ENCODE measurements around a stretch of chr14.

DNA sequence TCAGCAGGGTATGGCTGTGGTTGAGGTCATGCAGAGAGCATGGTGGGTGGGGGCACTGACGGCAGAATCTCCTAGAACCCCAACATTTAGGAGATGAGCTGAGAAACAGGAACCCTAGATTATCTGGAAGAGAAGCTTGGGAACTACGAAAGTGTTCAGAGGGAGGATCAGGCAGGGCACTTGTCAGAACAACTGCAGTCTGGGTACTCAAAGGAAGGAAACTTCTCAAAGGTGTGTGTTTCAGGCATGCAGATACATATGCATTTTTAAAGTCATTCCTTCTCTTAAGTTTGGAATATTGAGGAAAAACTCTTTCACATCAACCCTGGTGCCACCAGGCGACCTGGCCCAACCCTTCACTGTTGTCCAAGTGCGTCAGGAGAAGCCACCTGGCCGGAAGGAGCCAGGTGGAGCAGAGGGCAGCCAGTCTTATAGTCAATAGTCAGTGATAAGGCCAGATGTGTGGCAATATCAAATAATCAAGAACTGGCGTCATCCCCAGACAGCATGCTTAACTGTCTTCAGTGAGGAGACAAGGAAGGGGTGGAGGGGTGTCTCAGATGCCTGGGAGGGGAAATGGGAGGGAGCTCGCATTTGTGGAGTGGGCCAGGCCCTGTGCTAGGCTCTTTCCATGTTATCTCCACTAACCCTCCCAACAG lies 49.2 kb upstream of the FOS start:
- PRO-cap: no peak
- RAMPAGE, long total RNA: no peak
- RRBS: no CpG with 5 or more reads among the region's 7 CpGs

GRCh38 chr14:75249394-75250406 lies 28.9 kb upstream of the FOS start:
- PRO-cap: no peak
- RAMPAGE, long total RNA: no peak
- RRBS: no CpG with 5 or more reads among the region's 11 CpGs

GRCh38 chr14:75435551-75436019 lies 7.8 kb downstream of the JDP2 start:
- PRO-cap: no peak
- RAMPAGE, long total RNA: no peak
- RRBS: no CpG with 5 or more reads among the region's 5 CpGs

GRCh38 chr14:75523767-75524313 lies 1.6 kb downstream of the BATF start:
- PRO-cap: no peak
- RAMPAGE, long total RNA: no peak
- RRBS: no CpG with 5 or more reads among the region's 4 CpGs

- PRO-cap: no peak
- RAMPAGE, long total RNA: no peak
- RRBS: no CpG with 5 or more reads among the region's 8 CpGs
These were observed 17.5 kb upstream of the FLVCR2 start for GRCh38 chr14:75560909-75561330.

DNA sequence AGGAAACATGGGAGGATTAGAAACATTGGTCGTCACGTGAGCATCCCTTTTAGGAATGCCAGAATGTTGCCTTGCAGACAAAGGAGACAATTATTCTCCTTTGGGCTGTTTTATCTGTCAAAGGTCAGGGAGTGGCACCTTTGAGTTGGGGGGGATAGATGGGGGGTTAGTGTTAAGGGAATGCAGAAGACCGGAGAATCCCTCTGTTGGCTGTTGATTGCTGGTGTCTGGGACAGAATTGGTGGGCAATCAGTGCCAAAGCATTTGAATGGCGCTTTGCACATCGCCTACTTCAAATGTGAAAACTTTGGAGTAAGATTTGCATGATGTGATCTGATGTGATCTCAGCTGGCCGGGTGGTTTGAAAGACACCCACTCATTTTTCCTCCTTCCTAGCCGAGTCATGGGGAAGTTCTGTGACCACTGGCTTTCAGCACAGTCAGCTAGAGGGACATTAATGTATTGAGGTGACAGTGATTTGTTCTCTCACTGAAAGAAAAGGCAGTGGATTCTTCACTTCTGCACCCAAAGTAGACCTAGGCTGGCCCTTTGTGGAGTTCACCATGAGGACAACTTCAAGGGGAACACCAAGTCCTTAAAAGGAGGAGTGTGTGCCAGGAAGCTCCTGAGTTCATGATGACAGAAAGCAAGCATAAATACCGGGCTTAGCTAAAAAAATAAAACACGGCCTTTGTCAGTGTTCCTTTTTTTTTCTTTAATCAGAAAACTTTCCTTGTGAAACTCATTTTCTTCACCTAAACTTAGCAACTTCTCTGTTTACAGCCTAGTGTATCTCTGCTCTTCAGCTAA lies 31.5 kb downstream of the FLVCR2 start:
- PRO-cap: no peak
- RAMPAGE, long total RNA: no peak
- RRBS: no CpG with 5 or more reads among the region's 9 CpGs

GRCh38 chr14:75634824-75635360 lies 25.8 kb downstream of the ERG28 start:
- PRO-cap: no peak
- RAMPAGE, long total RNA: no peak
- RRBS: no CpG with 5 or more reads among the region's 6 CpGs

GRCh38 chr14:75775302-75775828 lies 114.3 kb downstream of the TTLL5 start:
- PRO-cap: no peak
- RAMPAGE, long total RNA: no peak
- RRBS: no CpG with 5 or more reads among the region's 6 CpGs

- PRO-cap: no peak
- RAMPAGE, long total RNA: no peak
- RRBS: no CpG with 5 or more reads among the region's 3 CpGs
These were observed 40.9 kb downstream of the TGFB3 start for GRCh38 chr14:75941028-75941256.

DNA sequence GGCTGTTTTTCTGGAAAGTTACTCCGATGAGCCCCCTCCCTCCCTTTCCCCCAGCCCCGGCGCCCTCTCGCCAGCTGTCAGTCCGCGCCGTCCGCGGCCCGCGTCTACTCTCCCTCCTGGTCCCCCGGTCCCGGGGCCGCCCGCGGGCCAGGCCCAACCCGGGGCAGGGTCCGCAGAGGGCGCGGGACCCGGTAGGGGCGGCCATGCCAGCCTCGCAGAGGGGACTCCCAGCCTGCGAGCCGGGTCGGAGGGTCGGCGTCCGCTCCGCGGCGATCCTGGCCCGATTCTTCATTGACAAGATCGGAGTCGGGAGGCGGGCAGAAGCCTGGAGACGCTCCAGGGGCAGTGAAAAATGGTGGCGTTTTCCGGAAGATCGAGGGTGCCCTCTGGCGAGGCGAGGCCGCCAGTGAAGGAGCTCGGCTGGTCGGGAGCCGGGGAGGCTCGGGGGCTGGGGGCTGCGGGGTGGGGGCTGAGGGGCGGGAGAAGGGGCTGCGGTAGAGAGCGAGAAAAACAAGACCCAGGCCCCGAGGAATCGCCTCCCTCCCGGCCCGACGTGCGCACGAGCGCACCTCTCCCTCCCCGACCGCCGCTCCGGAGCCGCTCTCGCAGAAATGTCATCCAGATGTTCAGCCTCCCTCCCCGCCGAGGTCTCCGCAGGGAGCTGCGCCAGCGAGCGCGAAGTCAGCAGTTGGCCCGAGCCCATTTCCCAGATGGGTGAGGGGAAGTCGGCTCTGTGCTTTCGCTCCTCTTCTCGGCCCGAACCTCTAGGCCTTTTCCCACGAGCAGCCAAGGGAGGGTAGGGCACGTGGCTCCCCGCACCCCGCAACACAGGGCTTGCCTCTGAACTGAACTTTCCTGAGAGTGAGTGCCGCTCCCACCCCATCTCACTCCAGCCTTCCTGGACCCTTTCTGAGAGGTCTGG lies 690 bp upstream of the TGFB3 start:
- PRO-cap: bidirectional peak, plus-strand start at position 80 of the sequence, minus-strand start outside the sequence; unidirectional peak, minus-strand start at position 293 of the sequence; unidirectional peak, minus-strand start at position 596 of the sequence
- RAMPAGE, long total RNA: no peak
- RRBS: 1% methylated on average over 45 of the region's 82 CpGs

DNA sequence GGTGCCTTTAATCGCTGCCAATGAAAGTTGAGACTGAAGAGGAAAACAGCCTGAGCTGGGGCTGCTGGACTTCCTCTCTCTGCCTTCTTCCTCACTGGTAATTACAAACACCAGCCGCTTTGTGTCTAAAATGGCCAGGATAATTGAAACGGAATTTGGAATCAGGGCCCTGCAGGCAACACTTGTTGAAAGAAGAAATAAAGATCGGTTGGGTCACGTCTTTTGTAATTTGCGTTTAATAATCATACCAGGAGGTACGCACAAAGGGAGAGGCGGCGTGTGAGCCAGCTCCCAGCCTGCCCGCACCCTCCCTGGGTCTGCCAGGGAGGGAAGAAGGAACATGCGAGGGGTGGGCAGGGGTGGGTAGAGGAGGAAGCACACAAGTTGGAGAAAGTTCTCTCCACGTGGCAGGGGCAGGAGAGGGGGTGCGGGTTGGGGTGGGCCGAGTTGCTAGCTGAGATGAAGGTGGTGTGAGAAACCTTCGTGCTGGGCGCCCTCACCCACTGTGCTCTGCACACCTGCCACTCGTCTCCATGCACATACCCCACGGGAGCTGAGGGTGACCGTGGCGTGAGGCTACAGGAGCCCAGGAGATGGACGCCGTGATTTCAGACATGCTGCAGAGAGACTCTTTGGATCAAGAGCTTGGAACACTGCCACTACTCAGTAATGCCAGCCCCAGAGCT lies 51.2 kb upstream of the GPATCH2L start:
- PRO-cap: no peak
- RAMPAGE, long total RNA: no peak
- RRBS: no CpG with 5 or more reads among the region's 22 CpGs

DNA sequence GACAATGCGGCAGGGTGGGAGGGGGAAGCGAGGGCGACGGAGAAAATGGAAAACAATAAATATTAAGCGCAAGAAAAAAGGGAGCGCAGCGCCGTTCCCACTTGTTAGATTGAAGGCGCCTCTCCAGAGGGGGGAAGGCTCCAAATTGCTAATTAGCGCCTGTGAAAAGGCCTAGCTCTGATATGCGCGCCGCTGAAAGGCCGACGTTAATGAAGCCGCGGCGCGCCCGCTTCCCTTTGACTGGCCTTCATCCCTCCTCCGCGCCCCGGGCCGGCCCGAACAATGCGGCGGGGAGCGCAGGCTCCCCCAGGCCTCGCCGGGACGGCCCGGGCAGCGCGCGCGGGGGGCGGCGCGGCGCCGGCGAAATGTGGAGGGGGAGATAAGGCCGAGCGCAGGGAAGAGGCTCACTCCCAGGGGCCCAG lies 13.1 kb upstream of the GPATCH2L start:
- PRO-cap: no peak
- RAMPAGE, long total RNA: no peak
- RRBS: 4% methylated on average over 8 of the region's 44 CpGs

DNA sequence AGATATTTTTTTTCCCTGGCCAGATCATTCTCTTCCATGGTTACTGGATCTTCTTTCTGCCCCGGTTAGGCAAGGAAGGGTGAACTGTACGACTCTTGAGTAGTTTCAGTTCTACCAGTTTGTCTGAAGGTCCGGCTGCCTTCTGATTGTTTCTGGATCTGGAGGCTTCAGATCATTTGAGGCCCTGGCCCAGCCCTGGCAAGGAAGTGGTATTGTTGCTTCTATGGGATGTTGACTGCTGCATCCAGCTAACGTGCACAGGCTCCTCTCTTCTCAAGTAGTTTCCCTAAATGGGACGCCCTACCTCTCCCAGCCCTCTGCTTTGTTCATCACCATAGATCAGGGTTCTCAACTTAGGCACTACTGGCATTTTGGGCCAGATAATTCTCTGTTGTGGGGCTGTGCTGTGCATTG lies 12.2 kb downstream of the GPATCH2L start:
- PRO-cap: no peak
- RAMPAGE, long total RNA: no peak
- RRBS: no CpG with 5 or more reads among the region's 5 CpGs

DNA sequence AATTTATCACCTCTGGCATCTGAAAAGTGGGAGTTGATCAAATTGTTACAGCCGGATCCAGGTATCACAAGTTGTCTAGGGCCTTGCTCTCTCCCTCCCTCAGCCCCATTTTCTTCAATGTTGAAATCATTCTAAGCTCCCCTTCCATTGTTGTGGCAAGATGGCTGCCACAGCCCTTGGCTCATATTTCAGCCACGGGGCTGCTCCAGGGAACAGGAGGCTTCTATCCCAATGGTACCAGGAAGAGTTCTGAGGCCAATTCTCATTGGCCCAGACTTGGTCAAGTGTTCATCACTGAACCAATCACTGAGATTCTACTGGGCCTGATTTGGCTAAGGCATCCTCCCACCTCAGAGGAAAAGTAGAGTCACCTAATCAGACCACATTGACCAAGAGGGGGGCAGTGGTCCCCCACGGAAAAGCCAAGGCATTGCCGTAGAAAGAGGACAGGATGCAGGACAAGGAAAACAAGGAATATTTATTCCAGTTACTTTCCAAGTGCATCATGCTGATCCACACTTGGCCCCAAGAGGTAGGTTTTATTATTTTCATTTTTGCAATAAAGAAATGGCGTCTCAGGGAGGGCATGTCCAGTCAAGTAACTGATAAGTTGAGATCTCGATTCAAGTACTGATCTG lies 106.3 kb downstream of the GPATCH2L start:
- PRO-cap: no peak
- RAMPAGE, long total RNA: no peak
- RRBS: no CpG with 5 or more reads among the region's 6 CpGs

- PRO-cap: no peak
- RAMPAGE, long total RNA: no peak
- RRBS: 7% methylated on average over 7 of the region's 27 CpGs
These were observed 46.3 kb upstream of the ESRRB start for GRCh38 chr14:76329528-76330164.

DNA sequence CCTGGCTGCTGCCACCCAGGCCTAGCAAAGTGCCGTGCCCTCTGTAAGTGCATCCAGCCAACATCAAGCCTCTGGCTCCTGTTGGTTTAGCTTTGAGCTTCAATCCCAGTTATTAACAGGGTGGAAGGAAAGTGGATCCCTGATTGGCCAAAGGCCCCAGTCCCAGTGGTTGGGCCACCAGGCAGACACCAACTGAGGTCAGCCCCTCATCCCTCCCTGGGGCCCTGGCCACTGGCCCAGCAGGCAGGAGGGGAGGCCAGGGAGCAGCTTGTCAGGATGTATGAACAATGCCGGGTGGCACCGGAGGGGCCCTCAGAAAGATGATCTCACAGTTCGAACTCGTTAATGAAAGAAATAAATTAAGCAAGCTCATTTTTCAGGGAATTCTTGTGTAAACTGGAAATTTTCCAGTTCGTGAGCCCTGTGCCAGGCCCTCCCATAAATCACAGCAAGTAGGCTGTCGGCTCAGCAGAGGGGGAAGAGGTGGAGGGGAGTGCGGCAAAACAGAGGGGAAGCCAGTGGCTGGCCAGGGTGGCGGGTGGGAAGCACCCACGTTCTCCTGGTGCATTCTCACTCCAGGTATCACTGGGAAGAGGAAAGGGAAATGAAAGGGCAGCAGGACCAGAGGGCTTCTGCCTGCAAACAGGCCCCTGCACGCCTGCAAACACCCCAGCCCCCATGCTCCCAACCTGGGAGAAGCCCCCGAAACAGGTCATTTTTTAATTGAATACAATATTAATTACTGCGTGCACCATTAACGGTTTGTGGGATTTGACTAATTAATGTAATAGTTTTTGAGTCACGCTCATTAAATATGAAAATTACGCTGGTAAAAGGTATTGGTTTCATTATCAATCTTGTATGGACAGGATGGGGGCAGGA lies 176.9 kb upstream of the VASH1 start:
- PRO-cap: no peak
- RAMPAGE, long total RNA: no peak
- RRBS: no CpG with 5 or more reads among the region's 16 CpGs

GRCh38 chr14:76810660-76811452 lies 1.8 kb downstream of the ANGEL1 start:
- PRO-cap: no peak
- RAMPAGE, long total RNA: no peak
- RRBS: no CpG with 5 or more reads among the region's 12 CpGs

DNA sequence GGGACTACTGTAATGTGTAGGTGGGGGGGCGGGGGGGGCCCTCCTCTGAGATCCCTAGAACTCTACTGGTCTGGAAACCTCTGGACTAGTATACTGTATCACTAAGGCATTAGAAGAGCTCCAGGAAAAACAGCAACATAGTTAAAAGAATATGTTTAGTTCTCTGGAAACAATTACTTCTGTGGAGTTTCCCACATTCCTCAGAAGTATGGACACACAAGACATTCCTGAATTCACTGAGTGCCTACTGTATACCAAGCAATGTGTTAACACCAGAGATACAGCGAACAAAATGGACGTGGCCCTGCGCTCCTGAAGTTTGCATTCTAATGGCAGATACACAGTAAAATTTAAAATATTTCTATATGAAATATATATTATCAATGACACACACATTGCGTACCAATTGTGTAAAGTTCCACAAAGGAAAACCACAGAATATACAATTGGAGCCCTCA lies 1.2 kb downstream of the ANGEL1 start:
- PRO-cap: no peak
- RAMPAGE, long total RNA: no peak
- RRBS: no CpG with 5 or more reads among the region's 5 CpGs

DNA sequence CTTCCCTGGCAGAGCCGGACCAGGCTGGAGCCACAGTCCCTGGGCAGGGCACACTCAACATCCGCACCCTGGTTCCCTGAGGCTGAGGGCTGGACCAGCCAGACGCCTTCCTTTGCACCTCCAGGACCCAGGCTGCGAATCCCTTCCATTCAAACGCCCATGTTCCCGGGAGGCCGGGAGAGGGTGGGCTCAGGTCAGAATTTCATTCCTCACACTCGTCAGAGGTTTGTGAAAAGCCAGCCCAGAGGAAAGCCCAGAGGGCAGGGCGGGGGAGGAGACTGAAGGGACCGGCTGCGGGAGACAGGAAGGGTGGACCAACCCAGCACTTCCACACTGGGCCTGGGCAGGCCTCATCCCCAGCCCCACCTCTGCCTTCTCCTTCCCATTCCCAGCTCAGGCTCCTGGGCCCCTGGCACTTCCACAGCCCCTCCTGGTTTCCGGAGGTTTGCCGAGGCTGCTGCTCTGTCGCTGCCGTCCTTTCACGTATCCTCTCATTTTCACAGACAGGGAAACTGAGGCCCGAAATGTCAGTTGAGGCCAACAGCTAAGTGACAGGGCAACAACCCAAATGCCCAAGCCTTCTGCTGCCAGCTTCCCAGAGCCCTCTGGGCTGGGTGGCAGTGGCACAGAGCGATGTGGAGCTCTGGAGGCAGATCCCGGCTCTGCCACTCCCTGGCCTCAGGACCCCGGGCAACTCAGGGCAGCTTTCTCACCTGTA lies 58.8 kb downstream of the LRRC74A start:
- PRO-cap: no peak
- RAMPAGE, long total RNA: no peak
- RRBS: 23% methylated on average over 4 of the region's 20 CpGs

DNA sequence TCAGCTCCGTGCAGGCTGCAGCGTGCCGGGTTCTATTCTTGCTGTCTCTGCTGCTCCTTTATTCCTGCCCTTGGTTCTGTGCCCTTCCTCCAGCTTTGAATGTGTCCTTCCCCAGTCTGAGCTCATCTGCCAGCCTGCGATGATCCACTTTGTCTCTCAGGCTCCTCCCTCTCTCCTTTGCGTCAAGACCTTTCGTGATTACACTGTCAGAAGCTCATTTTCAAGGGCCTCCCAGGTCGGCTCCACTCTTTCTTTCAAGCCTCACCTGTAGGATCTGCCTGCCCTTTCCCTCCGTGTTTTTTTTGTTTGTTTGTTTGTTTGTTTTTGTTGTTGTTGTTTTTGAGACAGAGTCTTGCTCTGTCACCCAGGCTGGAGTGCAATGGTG lies 98.5 kb downstream of the IRF2BPL start:
- PRO-cap: no peak
- RAMPAGE, long total RNA: no peak
- RRBS: no CpG with 5 or more reads among the region's 8 CpGs

Measured in lung (tissue), 4 donors.